Cytotoxic T cell (primary cell): Measurements from ENCODE around the genes ACTC1, SPRED1 and RASGRP1.

DNA sequence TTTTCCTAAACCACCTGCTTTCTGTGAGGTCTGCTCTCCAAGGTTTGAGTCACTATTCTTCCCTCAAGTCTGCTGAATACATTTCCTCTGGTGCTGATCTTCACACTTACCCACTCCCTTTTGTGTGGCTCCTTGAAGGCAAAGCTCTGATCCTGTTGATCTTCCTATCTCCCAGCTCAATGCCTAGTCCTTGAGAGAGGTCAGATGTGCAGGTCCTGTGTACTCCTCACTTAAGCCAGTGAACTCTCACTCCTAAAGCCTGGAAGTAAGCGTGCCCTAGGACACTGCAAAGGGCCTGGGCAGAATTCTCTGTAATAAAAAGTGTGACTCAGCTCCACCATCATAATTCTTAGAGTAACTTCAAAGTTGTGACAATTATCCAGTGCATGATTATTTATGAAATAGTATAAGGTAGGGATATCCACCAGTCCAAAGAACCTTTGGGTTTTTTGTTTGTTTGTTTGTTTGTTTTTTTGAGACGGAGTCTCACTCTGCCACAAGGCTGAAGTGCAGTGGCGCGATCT lies 112.0 kb upstream of the CHRM5 start:
- PRO-cap, 2 experiments, result no peak in any of the 2 experiments

DNA sequence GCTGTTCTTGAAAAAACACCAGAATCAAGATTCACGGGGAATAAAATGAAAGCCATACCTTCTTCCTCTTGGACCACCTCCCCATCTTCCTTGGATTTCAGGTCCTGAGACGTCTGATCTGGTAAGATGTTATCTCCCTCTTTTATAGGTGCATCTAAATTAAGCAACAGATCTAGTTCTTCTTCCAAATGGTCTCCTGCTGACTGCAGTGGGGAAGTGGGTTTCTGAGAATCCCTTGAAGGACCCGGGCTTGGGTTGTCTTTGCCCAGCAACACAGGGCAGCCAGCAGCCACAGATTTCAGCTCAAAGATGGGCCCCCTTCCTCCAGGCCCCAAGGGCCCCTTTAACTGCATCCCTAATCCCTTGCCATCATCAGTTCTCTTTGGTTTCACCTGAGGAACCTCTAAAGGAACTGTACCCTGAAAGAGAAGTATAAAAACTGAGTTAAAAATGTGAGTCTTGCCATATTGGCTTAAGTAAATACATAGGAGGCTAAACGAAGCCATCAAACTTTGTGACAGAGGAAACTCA lies 100.8 kb upstream of the CHRM5 start:
- PRO-cap, 2 experiments, result no peak in any of the 2 experiments

- PRO-cap, 2 experiments, result no peak in any of the 2 experiments
Measured at GRCh38 chr15:33997606-33998354, 29.5 kb downstream of the CHRM5 start.

DNA sequence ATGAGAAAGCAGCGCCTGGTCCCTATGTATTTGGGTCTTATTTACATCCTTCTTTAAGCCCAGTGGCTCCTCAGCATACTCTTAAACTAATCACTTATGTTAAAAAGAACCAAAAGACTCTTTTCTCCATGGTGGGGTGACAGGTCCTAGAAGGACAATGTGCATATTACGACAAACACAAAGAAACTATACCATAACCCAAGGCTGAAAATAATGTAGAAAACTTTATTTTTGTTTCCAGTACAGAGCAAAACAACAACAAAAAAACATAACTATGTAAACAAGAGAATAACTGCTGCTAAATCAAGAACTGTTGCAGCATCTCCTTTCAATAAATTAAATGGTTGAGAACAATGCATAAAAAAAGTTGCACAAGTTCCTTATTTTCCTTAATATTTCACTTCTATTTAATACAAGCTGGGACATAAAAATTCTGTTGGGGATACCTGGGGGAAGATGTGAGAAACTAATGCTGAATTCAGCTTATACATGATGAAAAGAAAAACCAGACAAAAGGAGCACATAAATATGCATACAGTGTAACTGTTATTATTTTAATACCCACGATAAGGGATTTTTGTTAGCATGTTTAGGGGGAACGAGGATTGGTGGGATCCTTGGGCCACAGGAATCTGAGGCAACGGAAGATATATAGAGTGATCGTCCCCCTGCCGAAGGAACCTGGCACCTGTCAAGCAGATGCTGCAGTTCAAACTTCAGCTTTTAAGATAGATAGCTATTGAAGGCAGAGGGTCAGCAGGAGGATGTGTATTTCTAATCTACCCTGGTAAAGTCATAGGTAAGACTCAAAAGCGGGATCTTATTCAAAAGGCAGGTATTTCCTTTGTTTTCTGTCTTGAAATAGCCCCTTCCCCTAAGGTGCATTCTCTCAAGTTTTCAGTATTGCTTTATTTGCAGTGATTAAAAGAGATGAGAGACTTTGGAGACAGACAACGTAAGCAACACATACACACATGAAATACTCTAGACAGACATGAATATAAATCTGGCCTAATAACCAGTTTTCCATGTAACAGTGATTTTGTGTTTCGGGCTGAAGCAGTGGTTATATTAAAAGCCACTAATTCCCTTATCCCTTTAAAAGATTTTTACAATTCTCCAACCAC lies 5.3 kb downstream of the EMC4 start:
- PRO-cap, 2 experiments, result peak in 2 of 2 experiments; most common plus-strand start position 657 of the sequence (in 1)

- PRO-cap, 2 experiments, result peak in 2 of 2 experiments; most common plus-strand start chr15:34337112 (in 1); most common minus-strand start chr15:34337081 (in 1)
Measured at GRCh38 chr15:34336880-34337231, 725 bp downstream of the SLC12A6 start.

DNA sequence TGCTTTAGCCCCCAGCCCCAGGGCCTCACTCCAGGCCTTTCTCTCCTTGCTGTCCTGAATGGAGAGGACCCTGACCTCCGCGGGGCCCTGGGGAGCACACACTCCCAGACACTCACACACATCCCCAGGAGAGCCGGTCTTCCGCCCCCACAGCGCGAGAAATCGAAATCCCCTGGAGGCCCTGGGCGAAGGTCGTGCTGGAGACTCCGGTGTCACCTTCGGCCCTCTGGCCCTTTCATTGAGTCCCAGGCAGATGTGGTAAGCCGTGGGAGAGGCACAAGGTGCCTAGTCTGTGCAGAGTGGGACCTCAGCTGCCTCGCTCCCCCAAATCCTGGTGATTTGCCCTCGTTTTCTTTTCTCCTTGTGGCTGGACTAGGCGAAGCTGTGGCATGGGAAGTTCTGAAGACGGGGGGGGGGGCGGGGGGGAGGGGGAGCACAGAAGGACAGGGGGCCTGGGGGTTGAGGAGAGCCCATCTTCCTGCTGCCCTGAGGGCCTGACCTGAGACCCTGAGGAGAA lies 949 bp upstream of the GOLGA8B start:
- PRO-cap, 2 experiments, result no peak in any of the 2 experiments

DNA sequence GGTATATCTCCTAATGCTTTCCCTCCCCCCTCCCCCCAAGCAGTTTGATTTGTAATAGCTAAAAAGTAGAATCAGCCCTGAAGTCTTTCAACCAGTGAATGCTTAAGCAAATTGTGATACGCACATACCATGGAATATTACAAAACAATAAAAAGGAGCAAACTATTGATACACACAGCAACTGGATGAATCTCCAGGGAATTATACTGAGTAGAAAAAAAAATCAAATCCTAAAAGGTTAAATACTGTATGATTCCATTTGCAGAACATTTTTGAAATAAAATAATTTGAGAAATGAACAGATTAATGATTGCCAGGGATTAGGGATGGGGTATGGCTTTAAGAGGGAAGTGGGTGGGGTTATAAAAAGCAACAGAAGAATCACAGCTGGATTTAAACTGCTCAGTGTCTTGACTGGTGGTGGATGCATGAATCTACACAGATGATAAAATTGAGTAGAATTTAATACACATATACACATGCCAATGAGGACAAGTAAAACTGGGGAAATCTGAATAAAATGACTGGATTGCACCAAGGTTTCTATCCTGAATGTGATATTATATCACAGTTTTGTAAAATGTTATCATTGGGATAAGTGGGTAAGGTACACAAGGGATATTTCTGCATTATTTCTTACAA lies 79.6 kb upstream of the GOLGA8B start:
- PRO-cap, 2 experiments, result no peak in any of the 2 experiments

GRCh38 chr15:34791865-34792774 lies 3.2 kb downstream of the ACTC1 start:
- PRO-cap, 2 experiments, result no peak in any of the 2 experiments

GRCh38 chr15:34792905-34793631 lies 2.3 kb downstream of the ACTC1 start:
- PRO-cap, 2 experiments, result no peak in any of the 2 experiments

DNA sequence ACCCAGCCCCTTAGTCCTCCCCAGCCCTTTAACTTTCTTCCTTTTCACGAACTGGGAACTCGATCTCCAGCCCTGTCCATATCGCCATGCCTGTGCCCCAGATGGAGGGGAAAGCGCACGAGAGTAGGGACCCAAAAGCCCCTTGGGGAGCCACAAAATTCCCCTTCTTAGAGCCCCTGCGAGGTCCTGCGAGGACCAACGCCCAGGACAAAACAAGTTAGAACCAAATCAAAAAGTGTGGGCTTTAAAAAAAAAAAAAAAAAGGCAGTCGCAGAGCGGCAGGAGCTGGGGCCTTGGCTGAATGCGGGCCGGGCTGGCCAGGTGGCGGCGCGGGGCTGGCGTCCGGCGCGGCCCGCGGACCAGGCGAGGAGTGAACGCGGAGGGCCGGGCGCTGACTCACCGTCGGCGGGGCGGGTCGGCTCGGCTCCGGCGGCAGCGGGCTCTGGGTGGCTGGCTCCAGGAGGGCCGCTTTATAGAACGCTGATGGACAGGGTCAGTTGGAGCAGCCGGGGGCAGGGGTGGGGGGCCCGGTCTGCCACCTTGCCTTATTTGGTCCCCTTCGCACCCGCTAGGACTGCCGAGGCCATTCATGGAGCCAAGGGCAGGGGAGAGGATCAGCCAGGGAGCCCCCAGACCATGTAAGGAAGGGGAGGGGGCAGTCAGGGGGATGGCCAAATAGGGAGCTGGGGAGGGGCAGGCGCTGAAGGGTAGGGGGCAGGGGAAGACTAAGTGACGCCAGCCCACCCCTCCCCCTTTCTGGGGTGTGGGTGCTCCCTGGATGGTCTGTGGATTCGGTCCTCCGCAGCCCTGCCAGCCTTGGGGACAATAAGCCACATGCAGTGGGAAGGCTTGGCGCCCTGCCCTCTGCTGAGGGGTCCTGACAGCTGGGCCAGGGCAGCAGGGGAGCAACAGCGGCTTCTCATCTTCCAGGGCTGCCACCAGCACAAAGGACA lies at the start of gene ACTC1:
Gene ACTC1, minus strand, starts transcription at position 444 of the 953 bp plus-strand sequence.
- PRO-cap, 2 experiments, result no peak in any of the 2 experiments

GRCh38 chr15:34799175-34799806 lies 3.9 kb upstream of the ACTC1 start:
- PRO-cap, 2 experiments, result no peak in any of the 2 experiments

GRCh38 chr15:36195228-36195629 lies 384.2 kb upstream of the CDIN1 start:
- PRO-cap, 2 experiments, result no peak in any of the 2 experiments

DNA sequence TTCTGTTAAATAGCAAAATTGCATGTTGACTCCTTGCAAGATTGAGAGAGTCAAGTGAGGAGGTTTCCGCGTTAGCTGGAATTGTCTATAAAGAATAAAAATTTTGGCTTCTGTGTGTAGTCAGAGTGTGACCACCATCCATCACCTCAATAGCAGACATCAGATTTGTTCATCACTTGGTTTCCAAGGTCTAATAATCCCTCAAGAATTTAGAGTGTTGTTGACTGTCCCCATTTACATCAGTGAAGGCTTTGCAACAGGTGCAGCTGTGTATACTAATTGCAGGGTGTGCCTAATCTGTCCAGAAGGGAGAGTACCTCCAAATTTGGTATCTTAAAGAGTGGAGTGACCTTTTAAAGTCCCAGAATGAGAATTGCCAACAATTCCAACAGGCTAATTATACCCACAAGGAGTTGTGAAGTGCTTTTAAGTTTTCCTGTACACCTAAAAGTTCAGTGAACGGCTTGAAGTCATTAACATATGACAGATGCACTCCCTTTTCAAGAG lies 26.1 kb downstream of the CDIN1 start:
- PRO-cap, 2 experiments, result no peak in any of the 2 experiments

GRCh38 chr15:37093462-37094000 lies 6.8 kb downstream of the MEIS2 start:
- PRO-cap, 2 experiments, result no peak in any of the 2 experiments

DNA sequence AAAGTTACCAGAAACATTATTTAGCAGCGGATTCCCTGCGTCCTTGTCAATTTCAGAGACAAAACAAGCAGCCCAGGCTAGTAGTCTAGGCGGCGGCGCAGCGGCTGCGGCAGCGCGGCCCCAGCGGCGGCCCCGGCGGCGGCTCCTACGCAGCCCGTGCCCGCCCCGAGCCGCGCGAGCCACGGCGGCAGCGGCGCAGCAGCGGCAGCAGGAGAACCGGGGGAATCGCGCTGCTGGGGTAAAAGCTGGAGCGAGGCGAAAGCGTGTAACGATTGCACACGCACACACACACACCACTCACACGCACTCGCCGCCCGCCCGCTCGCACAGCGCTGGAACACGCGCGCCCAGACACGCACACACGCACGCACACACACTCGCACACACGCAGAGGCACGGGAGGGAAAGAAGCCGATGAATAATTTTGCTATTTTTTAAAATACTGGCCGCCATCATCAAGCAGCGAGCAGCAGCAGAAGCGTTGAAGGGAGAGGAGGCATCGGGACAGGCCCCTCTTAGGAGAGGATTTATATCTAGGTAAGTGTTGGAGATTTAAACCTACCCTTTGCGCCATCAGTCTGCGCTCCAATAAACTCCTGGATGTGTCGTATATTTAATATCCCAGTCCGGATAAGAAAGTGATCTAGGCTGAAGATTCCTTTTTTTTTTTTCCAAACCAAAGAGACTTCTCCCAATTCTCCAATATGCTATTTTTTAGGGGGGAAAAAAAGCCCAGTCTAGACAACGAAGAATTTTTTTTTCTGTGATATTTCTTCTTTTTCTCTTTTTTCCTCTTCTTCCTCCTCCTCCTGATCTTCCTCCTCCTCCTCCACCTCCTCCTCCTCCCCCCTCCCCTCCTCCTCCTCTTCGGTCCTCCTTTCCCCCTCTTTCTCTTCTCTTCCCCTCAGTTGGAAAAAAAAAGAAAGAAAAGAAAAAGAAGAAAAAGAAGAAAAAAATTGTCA lies 1.2 kb downstream of the MEIS2 start:
- PRO-cap, 2 experiments, result no peak in any of the 2 experiments

DNA sequence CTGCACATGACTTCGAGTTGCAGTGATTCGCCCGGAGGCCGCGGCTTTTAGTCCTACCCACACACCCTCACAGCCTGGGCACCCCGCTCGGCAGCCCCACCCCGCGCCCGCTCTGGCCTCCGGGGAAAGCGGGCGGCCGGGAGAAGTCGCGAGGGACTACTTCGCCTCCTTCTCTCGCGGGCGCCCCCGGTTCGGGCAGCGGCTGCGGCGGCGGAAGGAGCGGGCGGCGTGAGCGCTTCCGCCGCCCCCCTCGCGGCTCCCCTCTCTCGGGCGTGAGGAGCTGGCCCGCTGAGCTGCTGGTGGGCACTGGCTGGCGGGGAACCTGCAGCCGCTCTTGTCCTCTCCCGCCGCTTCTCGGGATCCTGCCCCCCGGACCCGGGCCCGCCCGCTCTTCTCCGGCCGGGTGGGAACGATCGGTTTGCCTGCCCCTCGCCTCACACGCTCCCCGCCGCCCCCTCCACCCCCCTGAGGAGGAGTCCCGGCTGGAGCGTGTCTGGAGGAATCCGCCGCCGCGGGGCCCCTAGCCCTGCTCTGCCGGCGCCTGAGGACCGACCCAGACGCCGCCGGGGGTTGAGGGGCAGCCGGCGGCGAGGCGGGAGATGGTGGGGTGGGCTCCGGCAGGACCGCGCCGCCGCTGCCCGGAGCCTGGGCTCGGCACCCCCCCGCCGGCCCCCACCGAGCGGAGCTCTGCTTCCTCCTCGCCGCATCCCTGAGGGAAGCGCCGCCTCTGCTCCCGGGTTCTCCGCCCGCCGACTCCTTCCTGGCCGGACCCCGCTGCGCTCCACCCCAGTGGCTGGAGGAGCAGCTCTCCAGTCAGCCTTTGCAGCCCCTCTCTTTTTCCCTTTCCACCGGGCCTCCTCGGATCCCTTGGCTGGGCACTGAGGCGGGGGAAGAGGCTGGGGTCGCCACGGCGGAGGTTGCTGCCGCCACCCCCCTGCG lies at the start of gene SPRED1:
Gene SPRED1, plus strand, starts transcription at position 774 of the 939 bp plus-strand sequence.
- PRO-cap, 2 experiments, result peak in 1 of 2 experiments; most common plus-strand start position 22 of the sequence (in 1)

- PRO-cap, 2 experiments, result no peak in any of the 2 experiments
Measured at GRCh38 chr15:38263087-38264172, 10.8 kb downstream of the SPRED1 start.

GRCh38 chr15:38454726-38455277 lies 875 bp downstream of the FAM98B start:
- PRO-cap, 2 experiments, result peak in 1 of 2 experiments; most common plus-strand start chr15:38454932 (in 1); most common minus-strand start chr15:38454893 (in 1)

GRCh38 chr15:38564569-38565218 lies at the start of gene RASGRP1:
Gene RASGRP1, minus strand, starts transcription at chr15:38564814.
- PRO-cap, 2 experiments, result peak in 2 of 2 experiments; most common plus-strand start chr15:38564907 (in 1); most common minus-strand start chr15:38564804 (in 2)

- PRO-cap, 2 experiments, result no peak in any of the 2 experiments
Measured at GRCh38 chr15:38610673-38611627, 46.3 kb upstream of the RASGRP1 start.